K562 (cell line): ENCODE measurements around the gene DCAF16.

- RAMPAGE, long total RNA = no peak
- RRBS = 2% methylated on average over 19 of the region's 33 CpGs
PRO-cap:
- standard = no peak
- CoPRO, capped RNA only, 2 experiments = no peak in any of the 2 experiments
- CoPRO, capped and uncapped RNA, 2 experiments = no peak in any of the 2 experiments
- CoPRO, uncapped RNA only, 2 experiments = no peak in any of the 2 experiments
CAGE:
- cytosol, long polyA plus RNA = no peak
- long polyA plus RNA = no peak
- nucleolus, long total RNA = no peak
- nucleus, long polyA plus RNA = no peak
Measured at GRCh38 chr4:15905970-15906632, 32.4 kb downstream of the FGFBP1 start.

DNA sequence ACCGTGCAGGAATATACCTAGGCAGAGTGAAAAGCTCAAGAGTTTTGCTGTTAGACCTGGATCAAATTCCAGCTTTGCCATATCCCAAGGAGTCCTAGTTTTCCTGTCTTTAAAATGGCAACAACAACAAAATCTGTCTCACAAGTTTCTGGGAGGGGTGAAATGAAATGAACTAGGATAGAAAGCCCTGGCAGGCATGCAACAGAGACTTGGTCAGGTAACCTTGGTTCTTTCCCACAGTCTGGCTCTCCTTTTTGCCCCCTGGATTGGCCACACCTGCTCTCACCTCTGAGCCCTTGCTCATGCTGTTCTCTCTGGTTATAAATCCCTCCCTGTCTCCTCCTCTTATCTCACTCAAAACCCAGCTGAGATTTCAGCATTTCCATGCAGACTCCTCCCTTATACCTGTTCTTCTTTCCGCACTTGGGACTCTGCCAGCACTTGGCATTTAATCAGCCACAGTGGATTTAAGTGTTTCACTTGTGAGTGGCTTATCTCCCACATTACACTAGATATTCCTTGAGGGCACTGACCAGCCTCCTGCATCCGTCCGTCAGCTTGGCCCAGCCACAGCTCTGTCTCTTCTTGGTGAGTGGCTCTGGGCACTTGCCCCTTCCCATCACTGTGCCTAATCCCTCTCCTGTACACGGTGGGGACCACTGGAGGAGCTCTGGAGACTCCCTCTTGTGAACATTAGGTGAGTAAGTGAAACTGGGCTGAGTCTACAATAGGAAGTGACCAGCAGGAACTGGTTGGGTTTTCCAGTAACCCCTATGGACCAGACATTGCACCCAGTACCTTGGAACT is 20.1 kb downstream of the FGFBP1 start:
- RAMPAGE, long total RNA = no peak
- RRBS = no CpG with 5 or more reads among the region's 5 CpGs
PRO-cap:
- standard = no peak
- CoPRO, capped RNA only, 2 experiments = no peak in any of the 2 experiments
- CoPRO, capped and uncapped RNA, 2 experiments = no peak in any of the 2 experiments
- CoPRO, uncapped RNA only, 2 experiments = no peak in any of the 2 experiments
CAGE:
- cytosol, long polyA plus RNA = no peak
- long polyA plus RNA = no peak
- nucleolus, long total RNA = no peak
- nucleus, long polyA plus RNA = no peak

DNA sequence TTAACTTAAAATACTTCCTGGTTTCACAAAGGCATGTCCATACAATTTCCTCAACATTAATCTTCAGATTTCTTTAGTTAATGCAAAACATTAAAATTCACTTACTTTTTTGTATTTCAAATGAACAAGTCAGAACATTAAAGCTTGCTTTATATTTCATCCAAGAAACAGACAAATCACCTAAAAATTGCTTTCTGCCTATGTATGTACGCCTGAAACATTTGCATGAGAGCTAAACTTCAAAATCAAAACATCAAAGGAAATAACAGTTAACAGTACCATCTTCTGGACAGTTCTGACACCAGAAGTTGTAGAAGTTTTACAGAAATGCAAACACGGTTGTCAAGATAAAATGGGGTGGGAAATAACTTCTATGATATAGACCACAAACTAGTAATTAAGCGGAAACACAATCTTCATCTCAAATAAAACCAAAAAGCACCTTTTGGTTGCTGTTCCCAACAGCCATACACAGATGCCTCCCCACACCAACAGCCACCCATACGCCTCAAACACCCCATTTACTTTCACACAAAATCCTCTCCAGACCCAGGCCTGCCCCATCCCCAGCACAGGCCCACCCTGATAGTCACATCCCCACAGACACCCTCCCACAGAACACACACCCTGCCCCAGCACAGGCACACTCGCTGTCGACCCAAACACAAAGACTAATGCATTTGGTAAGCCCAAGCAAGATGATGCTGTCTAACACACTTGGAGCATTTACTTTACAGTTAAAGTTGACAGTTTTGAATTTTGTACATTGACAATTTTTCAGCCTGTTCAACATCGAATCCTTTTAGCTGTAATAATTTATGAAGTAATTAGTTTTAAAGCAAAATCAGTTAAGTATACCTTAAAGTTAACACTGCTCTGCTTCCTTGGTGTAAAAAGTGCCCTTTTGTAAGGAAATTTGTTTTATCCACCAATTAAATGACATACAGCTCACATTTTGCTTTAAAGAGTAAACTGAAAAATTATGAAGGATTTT is 64.3 kb downstream of the TAPT1 start:
- RAMPAGE, long total RNA = no peak
- RRBS = no CpG with 5 or more reads among the region's 7 CpGs
PRO-cap:
- standard = no peak
- CoPRO, capped RNA only, 2 experiments = no peak in any of the 2 experiments
- CoPRO, capped and uncapped RNA, 2 experiments = no peak in any of the 2 experiments
- CoPRO, uncapped RNA only, 2 experiments = no peak in any of the 2 experiments
CAGE:
- cytosol, long polyA plus RNA = no peak
- long polyA plus RNA = no peak
- nucleolus, long total RNA = no peak
- nucleus, long polyA plus RNA = no peak

GRCh38 chr4:16817935-16818513 is 80.4 kb downstream of the LDB2 start:
- RAMPAGE, long total RNA = no peak
- RRBS = no CpG with 5 or more reads among the region's 3 CpGs
PRO-cap:
- standard = no peak
- CoPRO, capped RNA only, 2 experiments = no peak in any of the 2 experiments
- CoPRO, capped and uncapped RNA, 2 experiments = no peak in any of the 2 experiments
- CoPRO, uncapped RNA only, 2 experiments = no peak in any of the 2 experiments
CAGE:
- cytosol, long polyA plus RNA = no peak
- long polyA plus RNA = no peak
- nucleolus, long total RNA = no peak
- nucleus, long polyA plus RNA = no peak

GRCh38 chr4:16899031-16899402 is 572 bp upstream of the LDB2 start:
- RAMPAGE, long total RNA = no peak
- RRBS = no CpG with 5 or more reads among the region's 5 CpGs
PRO-cap:
- standard = no peak
- CoPRO, capped RNA only, 2 experiments = no peak in any of the 2 experiments
- CoPRO, capped and uncapped RNA, 2 experiments = no peak in any of the 2 experiments
- CoPRO, uncapped RNA only, 2 experiments = no peak in any of the 2 experiments
CAGE:
- cytosol, long polyA plus RNA = no peak
- long polyA plus RNA = no peak
- nucleolus, long total RNA = no peak
- nucleus, long polyA plus RNA = no peak

DNA sequence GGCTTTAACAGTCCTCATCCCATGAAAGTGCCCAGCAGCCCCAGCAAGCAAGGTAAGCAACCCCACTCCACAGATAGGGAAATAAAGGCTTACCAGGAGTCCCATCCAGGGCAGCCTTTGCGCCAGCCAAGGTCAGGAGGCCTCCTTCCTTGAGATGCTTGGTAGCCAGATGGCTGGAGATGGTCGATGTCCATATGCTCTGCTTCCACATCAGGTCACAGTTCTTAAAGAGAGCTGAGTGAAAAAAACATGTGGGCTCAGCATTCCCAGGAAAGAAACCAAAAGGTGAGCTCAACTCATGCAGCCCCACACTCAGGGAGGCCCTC is 10.3 kb downstream of the QDPR start:
- RAMPAGE, long total RNA = no peak
- RRBS = no CpG with 5 or more reads among the region's 2 CpGs
PRO-cap:
- standard = no peak
- CoPRO, capped RNA only, 2 experiments = no peak in any of the 2 experiments
- CoPRO, capped and uncapped RNA, 2 experiments = no peak in any of the 2 experiments
- CoPRO, uncapped RNA only, 2 experiments = no peak in any of the 2 experiments
CAGE:
- cytosol, long polyA plus RNA = no peak
- long polyA plus RNA = no peak
- nucleolus, long total RNA = no peak
- nucleus, long polyA plus RNA = no peak

DNA sequence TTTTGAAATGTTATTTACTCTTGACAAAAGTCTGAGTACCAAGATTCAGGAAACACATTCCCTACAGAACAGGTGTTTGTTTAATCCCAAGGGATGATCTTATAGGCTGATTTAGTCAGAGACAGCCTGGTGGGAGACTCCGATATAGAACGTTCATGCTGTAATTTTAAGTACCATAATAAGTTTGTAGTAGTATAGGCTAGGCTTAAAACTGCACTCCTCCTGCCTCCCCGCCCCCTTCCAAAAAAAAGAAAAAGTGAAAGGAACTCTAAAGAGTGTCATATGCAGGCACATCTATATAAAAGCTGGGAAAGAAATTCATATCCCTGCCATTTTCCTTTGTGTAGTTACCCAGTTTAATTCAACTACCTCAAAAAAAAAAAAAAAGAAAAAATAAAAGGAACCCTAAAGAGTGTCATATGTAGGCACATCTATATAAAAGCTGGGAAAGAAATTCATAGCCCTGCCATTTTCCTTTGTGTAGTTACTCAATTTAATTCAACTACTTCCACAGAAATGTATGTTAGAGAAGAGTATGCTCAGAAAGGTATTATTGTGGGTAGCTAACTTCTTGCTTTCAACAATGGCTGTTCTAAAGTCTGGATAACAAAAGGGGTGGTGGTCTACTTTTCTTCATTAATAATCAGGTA is 8.2 kb downstream of the DCAF16 start:
- RAMPAGE, long total RNA = no peak
- RRBS = no CpG with 5 or more reads among the region's 3 CpGs
PRO-cap:
- standard = no peak
- CoPRO, capped RNA only, 2 experiments = no peak in any of the 2 experiments
- CoPRO, capped and uncapped RNA, 2 experiments = no peak in any of the 2 experiments
- CoPRO, uncapped RNA only, 2 experiments = peak in 2 of 2 experiments; most common minus-strand start position 101 of the sequence (in 1)
CAGE:
- cytosol, long polyA plus RNA = no peak
- long polyA plus RNA = no peak
- nucleolus, long total RNA = no peak
- nucleus, long polyA plus RNA = no peak

DNA sequence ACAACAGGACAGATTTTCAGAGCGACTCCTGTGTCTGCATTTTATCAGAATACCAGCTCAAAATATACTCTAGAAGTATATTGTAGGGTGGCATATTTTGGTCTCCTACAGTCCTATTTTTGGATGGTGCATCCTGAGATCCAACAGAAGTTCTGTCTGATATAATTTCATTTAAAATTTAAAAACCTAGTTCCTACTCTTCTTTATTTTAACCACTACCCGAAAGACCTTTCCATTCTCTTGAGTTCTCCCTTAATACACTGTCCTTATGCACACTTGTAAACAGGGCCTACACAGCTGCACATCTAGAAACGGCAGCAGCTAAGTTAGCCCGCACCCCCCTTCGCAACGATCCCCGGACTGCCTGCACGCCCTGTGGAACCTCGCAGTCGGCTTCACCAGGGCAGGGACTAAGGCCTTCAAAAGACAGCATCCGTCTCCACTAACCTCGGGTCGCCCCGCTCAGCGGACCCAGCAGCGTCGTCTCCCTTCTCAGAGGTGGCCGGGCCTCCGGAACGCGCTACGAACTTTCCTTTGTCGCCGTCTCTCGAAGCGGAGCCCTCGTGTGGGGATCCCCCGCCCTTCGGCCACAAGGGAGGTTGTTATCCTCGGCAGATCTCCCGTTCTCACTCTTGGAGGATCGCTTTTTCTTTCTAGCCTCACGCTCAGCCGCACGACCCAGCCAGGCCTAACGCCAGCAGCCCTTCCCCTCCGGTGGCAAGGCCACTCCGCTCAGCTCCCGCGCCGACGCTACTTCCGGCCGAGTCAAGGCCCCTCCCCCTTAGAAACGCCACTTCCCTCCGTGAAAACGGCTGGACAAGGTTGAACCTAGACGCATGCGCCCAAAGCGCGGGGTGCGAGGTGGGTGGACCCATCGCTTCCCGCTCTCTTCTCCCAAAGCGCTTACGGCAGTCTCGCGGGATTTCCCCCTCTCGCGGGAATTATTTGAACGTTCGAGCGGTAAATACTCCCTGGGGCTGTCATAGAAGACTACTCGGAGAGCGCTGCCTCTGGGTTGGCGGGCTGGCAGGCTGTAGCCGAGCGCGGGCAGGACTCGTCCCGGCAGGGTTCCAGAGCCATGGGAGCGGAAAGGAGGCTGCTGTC is at the start of gene DCAF16:
DCAF16 (minus strand) TSS at position 758 of the 1,104 bp plus-strand sequence.
- RAMPAGE, long total RNA = start-site peak on the minus strand centred at position 724 of the sequence, 88 bp wide, 2,260 and 3,072 reads in 2 replicates; start-site peak on the plus strand centred at position 1,018 of the sequence, 90 bp wide, 4,585 and 2,720 reads in 2 replicates
- RRBS = 3% methylated on average over 7 of the region's 72 CpGs
PRO-cap:
- standard = bidirectional peak, plus-strand start at position 994 of the sequence, minus-strand start at position 730 of the sequence
- CoPRO, capped RNA only, 2 experiments = peak in 2 of 2 experiments; most common plus-strand start position 994 of the sequence (in 2); most common minus-strand start position 730 of the sequence (in 2)
- CoPRO, capped and uncapped RNA, 2 experiments = peak in 2 of 2 experiments; most common plus-strand start position 994 of the sequence (in 2); most common minus-strand start position 702 of the sequence (in 1)
- CoPRO, uncapped RNA only, 2 experiments = peak in 1 of 2 experiments; most common plus-strand start position 994 of the sequence (in 1); most common minus-strand start position 690 of the sequence (in 1)
CAGE:
- cytosol, long polyA plus RNA = start-site peak on the minus strand centred at position 729 of the sequence, 61 bp wide, 2,518 and 1,262 reads in 2 replicates; start-site peak on the plus strand centred at position 989 of the sequence, 156 bp wide, 997 and 558 reads in 2 replicates
- long polyA plus RNA = start-site peak on the minus strand centred at position 725 of the sequence, 20 bp wide, 1,353 and 1,834 reads in 2 replicates; start-site peak on the plus strand centred at position 1,025 of the sequence, 84 bp wide, 334 and 617 reads in 2 replicates
- nucleolus, long total RNA = no peak
- nucleus, long polyA plus RNA = start-site peak on the minus strand centred at position 710 of the sequence, 49 bp wide, 101 and 1,255 reads in 2 replicates; start-site peak on the plus strand centred at position 1,007 of the sequence, 119 bp wide, 512 and 469 reads in 2 replicates

- RAMPAGE, long total RNA = no peak
PRO-cap:
- standard = no peak
- CoPRO, capped RNA only, 2 experiments = no peak in any of the 2 experiments
- CoPRO, capped and uncapped RNA, 2 experiments = no peak in any of the 2 experiments
- CoPRO, uncapped RNA only, 2 experiments = no peak in any of the 2 experiments
CAGE:
- cytosol, long polyA plus RNA = no peak
- long polyA plus RNA = no peak
- nucleolus, long total RNA = no peak
- nucleus, long polyA plus RNA = no peak
Measured at GRCh38 chr4:17857487-17857991, 46.8 kb downstream of the NCAPG start.

DNA sequence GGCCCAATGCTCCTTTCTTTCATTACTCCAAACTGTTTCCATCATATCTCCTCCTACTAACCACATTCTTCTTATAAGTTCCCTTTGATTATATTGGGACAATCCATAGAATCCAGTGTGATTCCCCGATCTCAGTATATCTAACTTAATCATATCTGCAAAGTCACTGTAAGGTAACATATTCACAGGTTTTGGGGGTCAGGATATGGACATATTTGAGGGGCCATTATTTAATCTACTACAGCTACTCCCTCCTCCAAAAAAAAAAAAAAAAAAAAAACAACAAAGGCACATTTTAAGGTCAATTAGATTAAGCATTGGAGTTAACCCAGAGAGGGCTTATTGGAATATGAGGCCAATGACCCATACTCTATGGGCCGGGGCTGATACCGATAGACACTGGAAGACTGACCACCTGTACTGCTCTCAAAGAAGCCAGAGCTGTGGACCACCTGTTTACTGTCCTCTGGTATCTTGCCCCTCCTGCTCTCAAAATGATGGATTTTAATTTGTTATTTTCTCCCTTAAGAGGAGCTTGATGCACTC is 1103.7 kb upstream of the SLIT2 start:
- RAMPAGE, long total RNA = no peak
- RRBS = no CpG with 5 or more reads among the region's 3 CpGs
PRO-cap:
- standard = no peak
- CoPRO, capped RNA only, 2 experiments = no peak in any of the 2 experiments
- CoPRO, capped and uncapped RNA, 2 experiments = no peak in any of the 2 experiments
- CoPRO, uncapped RNA only, 2 experiments = no peak in any of the 2 experiments
CAGE:
- cytosol, long polyA plus RNA = no peak
- long polyA plus RNA = no peak
- nucleolus, long total RNA = no peak
- nucleus, long polyA plus RNA = no peak

DNA sequence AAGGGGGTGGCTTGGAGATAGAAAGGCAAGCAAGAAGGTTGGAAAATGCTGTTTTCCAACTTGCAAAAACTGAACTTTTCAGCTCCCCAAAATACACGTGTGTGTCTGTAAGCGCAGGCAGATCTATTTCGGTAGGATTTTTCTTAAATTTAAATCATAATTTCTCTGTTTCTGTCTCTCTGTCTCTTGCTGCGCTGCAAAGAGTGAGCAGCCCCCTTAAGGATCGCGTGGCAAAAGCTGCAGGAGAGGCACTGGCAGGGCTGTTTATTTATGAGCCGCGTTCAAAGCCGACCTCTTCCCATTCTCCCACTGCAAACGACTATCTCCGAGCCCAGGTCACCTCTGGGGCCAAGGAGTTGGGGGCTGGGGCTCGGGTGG is 433 bp upstream of the SLIT2 start:
- RAMPAGE, long total RNA = no peak
- RRBS = no CpG with 5 or more reads among the region's 12 CpGs
PRO-cap:
- standard = no peak
- CoPRO, capped RNA only, 2 experiments = no peak in any of the 2 experiments
- CoPRO, capped and uncapped RNA, 2 experiments = no peak in any of the 2 experiments
- CoPRO, uncapped RNA only, 2 experiments = no peak in any of the 2 experiments
CAGE:
- cytosol, long polyA plus RNA = no peak
- long polyA plus RNA = no peak
- nucleolus, long total RNA = no peak
- nucleus, long polyA plus RNA = no peak

GRCh38 chr4:22237852-22238635 is 277.8 kb downstream of the ADGRA3 start:
- RAMPAGE, long total RNA = no peak
- RRBS = no CpG with 5 or more reads among the region's 10 CpGs
PRO-cap:
- standard = no peak
- CoPRO, capped RNA only, 2 experiments = no peak in any of the 2 experiments
- CoPRO, capped and uncapped RNA, 2 experiments = no peak in any of the 2 experiments
- CoPRO, uncapped RNA only, 2 experiments = no peak in any of the 2 experiments
CAGE:
- cytosol, long polyA plus RNA = no peak
- long polyA plus RNA = no peak
- nucleolus, long total RNA = no peak
- nucleus, long polyA plus RNA = no peak

- RAMPAGE, long total RNA = no peak
- RRBS = no CpG with 5 or more reads among the region's 6 CpGs
PRO-cap:
- standard = no peak
- CoPRO, capped RNA only, 2 experiments = no peak in any of the 2 experiments
- CoPRO, capped and uncapped RNA, 2 experiments = no peak in any of the 2 experiments
- CoPRO, uncapped RNA only, 2 experiments = no peak in any of the 2 experiments
CAGE:
- cytosol, long polyA plus RNA = no peak
- long polyA plus RNA = no peak
- nucleolus, long total RNA = no peak
- nucleus, long polyA plus RNA = no peak
Measured at GRCh38 chr4:22392217-22392779, 123.6 kb downstream of the ADGRA3 start.

DNA sequence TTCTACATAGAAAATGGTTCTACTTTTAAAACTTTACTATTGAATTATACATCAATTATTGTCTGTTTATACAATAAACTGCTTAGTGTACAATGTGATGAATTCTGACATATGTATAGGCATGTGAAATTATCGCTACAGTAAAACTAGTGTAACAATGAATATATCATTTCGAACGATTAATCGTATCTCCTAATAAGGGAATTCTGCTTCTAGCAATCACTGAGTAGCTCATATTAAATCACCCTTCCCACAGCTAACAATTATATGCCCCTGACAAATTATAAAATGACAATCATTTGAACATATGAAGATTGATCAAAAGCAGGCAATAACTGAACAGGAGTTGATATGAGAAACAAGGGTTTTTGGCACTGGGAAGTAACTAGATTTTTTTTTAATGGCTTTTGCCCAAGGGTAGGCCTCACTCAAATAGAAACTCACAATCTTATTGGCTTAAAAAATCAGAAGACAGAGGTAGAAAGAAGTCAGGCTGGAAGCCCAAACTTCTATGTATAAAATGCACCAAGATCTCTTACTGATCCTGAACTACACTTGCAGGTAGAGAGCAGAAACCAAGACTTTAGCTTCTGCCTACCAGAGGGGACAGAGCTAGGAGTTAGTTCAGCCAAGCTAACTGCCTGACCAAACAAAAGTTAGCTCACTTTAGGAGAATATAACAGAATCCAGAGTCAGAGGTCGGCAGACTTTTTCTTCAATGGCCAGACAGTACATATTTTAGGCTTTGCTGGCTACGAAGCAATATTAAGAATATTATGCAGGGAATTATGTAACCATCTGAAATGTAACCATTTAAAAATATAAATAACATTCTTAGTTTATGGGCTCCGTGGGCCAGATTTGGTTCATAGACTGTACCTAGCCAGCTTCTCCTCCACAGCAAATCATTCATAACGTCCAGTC is 74.9 kb downstream of the ADGRA3 start:
- RAMPAGE, long total RNA = no peak
- RRBS = no CpG with 5 or more reads among the region's 8 CpGs
PRO-cap:
- standard = no peak
- CoPRO, capped RNA only, 2 experiments = no peak in any of the 2 experiments
- CoPRO, capped and uncapped RNA, 2 experiments = no peak in any of the 2 experiments
- CoPRO, uncapped RNA only, 2 experiments = no peak in any of the 2 experiments
CAGE:
- cytosol, long polyA plus RNA = no peak
- long polyA plus RNA = no peak
- nucleolus, long total RNA = no peak
- nucleus, long polyA plus RNA = no peak

GRCh38 chr4:23020492-23020850 is 504.6 kb upstream of the ADGRA3 start:
- RAMPAGE, long total RNA = no peak
- RRBS = no CpG with 5 or more reads among the region's 5 CpGs
PRO-cap:
- standard = no peak
- CoPRO, capped RNA only, 2 experiments = no peak in any of the 2 experiments
- CoPRO, capped and uncapped RNA, 2 experiments = no peak in any of the 2 experiments
- CoPRO, uncapped RNA only, 2 experiments = no peak in any of the 2 experiments
CAGE:
- cytosol, long polyA plus RNA = no peak
- long polyA plus RNA = no peak
- nucleolus, long total RNA = no peak
- nucleus, long polyA plus RNA = no peak

- RAMPAGE, long total RNA = no peak
- RRBS = no CpG with 5 or more reads among the region's 1 CpG
PRO-cap:
- standard = no peak
- CoPRO, capped RNA only, 2 experiments = no peak in any of the 2 experiments
- CoPRO, capped and uncapped RNA, 2 experiments = no peak in any of the 2 experiments
- CoPRO, uncapped RNA only, 2 experiments = no peak in any of the 2 experiments
CAGE:
- cytosol, long polyA plus RNA = no peak
- long polyA plus RNA = no peak
- nucleolus, long total RNA = no peak
- nucleus, long polyA plus RNA = no peak
Measured at GRCh38 chr4:23640676-23640910, 249.3 kb downstream of the PPARGC1A start.

DNA sequence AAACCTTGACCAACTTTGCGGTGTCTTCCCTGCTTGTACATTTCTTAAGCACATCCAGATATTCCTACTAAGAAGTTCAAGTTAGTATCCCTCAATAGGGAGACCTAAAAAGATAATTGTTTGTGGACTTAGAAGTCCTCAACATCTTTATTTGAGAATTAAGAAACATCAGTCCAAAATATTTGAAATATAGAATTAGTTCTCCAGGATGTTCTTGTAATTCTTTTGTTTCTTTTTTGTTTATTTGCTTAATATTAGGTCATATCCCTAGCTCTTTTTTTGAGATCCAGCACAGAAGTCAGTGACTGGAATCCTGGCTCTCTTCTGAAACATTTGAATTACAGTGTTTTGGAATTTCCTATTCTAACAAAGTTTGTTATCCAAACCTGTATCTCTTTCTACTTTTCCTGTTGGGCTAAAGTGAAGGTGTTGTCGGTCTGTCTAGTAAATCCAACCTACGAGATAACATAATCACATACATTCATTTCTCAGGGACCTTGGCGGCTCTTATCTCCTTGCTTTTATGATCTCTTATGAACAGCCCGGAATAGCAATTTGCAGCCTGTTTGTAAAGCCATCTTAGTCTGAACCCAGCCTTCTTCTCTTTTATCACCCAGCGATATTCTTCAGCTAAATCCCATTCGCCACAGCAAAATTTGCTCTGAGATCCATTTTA is 14.7 kb downstream of the PPARGC1A start:
- RAMPAGE, long total RNA = no peak
- RRBS = no CpG with 5 or more reads among the region's 7 CpGs
PRO-cap:
- standard = no peak
- CoPRO, capped RNA only, 2 experiments = no peak in any of the 2 experiments
- CoPRO, capped and uncapped RNA, 2 experiments = no peak in any of the 2 experiments
- CoPRO, uncapped RNA only, 2 experiments = no peak in any of the 2 experiments
CAGE:
- cytosol, long polyA plus RNA = no peak
- long polyA plus RNA = no peak
- nucleolus, long total RNA = no peak
- nucleus, long polyA plus RNA = no peak

GRCh38 chr4:23885932-23886870 is 3.6 kb downstream of the PPARGC1A start:
- RAMPAGE, long total RNA = no peak
- RRBS = no CpG with 5 or more reads among the region's 8 CpGs
PRO-cap:
- standard = no peak
- CoPRO, capped RNA only, 2 experiments = no peak in any of the 2 experiments
- CoPRO, capped and uncapped RNA, 2 experiments = no peak in any of the 2 experiments
- CoPRO, uncapped RNA only, 2 experiments = no peak in any of the 2 experiments
CAGE:
- cytosol, long polyA plus RNA = no peak
- long polyA plus RNA = no peak
- nucleolus, long total RNA = no peak
- nucleus, long polyA plus RNA = no peak